Choroid plexus epithelial cell (primary cell): ENCODE measurements around a stretch of chr4.

- RRBS: no CpG with 5 or more reads among the region's 8 CpGs
Measured at GRCh38 chr4:102578815-102579087, 77.6 kb downstream of the NFKB1 start.

GRCh38 chr4:102584488-102585221 lies 83.5 kb downstream of the NFKB1 start:
- RRBS: no CpG with 5 or more reads among the region's 8 CpGs

DNA sequence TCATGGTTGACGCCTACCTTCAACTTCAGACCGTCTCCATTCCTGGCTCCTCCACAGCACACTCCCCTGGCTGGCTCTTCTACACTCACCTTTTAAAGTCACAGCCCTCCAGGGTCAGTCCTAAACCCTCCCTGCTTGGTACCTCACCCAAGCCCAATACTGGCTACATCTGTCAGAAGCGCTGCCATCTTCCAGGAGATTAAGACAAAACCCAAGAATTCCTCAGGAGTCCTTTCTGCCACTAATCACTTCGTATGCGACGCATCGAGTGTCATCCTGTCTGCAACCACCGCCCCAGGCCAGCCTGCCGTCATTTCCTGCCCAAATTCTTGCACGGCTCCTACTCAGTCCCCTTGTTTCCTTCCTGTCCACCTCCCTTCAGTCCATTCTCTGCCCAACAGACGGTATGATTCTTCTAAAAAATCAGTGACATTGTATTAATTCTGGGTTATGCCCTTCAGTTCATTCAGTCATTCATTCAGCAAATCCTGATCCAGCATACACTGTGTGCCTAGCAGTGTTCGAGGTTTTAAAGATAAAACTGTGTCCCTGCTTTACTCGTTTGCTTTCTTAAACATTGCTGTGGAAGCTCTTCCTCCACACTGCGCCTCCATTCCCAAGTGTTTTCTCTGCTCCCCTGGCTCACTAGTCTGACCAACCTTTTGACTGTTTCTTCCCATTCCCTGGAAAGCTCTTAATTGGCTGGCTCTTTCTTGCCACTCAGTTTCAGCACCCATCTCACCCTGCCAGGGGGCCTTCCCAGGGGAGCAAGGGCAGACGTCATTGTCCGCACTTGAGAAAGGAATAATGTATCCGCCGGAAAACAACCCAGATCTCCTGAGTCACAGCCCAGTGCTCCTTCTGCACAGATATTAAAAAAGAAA lies 113.8 kb downstream of the NFKB1 start:
- RRBS: no CpG with 5 or more reads among the region's 18 CpGs

- RRBS: no CpG with 5 or more reads among the region's 6 CpGs
Measured at GRCh38 chr4:102790735-102791052, 29.9 kb upstream of the MANBA start.

GRCh38 chr4:102793753-102794449 lies 33.1 kb upstream of the MANBA start:
- RRBS: no CpG with 5 or more reads among the region's 7 CpGs

DNA sequence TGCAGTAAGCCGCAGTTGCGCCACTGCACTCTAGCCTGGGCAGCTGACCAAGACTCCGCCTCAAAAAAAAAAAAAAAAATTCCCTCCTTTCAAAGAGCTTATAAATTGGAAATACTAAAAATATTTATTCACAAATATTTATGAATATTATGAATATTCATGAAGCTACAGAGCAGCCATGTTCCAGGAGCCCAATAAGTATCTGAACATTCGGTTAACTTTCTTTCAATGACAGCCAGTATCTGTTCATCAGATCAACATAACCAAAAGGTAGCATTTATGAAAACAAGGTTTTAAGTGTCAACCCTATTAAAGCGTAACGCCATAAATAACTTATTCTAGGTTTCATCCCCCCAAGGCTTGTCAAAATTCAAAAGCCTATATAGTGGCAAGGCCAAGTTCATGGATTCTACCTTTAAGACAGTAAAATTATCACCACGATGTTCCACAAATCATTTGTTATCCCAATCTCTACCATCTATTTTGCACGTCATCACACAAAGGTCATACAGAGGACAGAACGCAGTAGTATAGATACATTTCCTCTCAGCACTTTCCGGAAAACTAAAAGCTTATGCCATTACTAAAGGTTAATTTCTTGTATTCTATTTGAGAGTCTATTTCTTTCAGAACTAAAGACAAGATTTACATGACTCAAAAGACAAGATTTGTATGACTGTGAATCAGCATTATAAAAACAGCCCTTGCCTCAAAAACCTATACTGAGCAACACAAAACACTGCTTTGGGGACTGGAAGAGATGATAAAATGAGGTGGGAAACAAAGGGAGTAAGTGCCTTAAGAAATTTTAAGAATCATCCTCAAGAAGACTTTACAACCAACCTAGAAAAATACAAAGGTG lies 7.9 kb downstream of the UBE2D3 start:
- RRBS: no CpG with 5 or more reads among the region's 10 CpGs

GRCh38 chr4:102869861-102870237 lies 1.1 kb downstream of the CISD2 start:
- RRBS: no CpG with 5 or more reads among the region's 7 CpGs

GRCh38 chr4:103099170-103099429 lies 534 bp downstream of the BDH2 start:
- RRBS: no CpG with 5 or more reads among the region's 3 CpGs

DNA sequence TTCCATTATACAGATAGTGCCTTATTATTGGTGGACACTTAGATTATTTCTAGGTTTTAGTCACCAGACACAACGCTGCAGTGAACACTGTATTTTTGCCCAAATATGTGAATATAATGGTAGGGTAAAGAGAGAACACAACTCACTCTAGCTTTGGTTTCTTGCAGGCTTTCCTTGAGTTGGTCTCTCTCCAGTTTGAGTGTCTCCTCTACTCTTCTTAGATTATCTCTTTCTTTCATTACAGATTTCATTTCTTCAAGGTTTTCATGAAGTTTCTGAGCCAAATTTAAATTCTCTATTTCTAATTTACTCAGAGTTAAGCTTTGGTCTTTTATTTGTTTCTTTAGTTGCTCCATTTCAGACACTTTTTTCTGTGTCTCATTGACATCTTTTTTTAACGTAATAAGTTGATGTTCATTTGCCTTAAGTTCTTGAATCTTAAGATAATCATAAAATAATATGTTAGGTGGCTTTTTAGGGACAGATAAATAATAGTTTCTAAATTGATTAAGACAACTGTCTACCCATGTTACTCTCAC lies 41.1 kb upstream of the BDH2 start:
- RRBS: no CpG with 5 or more reads among the region's 2 CpGs

- RRBS: no CpG with 5 or more reads among the region's 8 CpGs
Measured at GRCh38 chr4:104425006-104425522, 69.6 kb downstream of the CXXC4 start.

DNA sequence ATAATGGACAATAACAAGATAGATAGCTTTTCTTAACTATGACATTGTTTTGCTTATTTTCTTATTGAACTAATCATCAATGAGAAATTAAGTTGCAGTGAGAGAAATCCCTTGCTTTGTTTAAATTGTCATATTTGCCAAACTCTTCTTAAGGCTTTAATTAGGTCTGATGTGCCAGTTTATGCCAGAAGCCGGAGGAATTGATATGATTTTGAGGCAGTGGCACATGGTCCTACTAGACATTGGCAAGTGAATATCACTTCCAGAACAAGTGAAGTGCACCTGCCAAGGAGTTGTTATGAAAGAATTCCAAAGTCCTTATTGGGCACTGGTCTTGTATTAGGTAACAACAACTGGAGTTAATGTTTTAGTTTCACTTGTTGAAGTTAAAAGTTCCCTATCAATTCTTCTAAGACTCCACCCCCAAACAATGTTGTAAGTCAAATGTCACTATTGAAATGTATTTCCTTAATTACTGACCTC lies 3.0 kb downstream of the TET2 start:
- RRBS: no CpG with 5 or more reads among the region's 1 CpG

DNA sequence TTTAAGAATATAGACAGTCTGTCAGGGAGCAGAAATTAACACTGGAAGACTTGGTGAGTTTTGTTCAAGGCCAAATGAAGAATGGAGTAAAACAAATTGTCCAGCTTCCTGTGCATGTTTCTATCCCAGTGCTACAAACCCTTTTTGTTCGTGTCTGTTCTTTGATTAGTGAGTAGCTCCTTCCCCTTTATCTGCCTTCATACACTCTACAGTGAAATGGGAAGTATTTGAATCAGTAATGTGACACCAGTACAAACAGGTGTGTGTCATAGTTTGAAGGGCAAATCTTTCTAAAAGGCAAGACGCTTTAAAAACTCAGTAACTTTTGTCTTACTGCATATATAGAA lies 5.8 kb downstream of the ARHGEF38 start:
- RRBS: no CpG with 5 or more reads among the region's 2 CpGs

DNA sequence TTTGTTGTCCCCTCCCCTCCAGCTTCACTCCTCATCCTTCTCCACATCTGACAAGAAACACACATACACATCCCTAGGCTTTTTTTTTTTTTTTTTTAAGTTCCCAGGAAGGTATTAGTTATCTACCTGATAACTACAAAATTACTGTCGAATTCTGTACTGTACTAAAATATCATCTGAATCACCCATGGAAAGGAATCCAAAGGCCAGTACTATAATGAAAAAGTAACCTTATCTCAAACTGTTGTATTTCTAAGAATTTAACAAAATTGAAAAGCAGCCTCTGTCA lies 7.4 kb downstream of the INTS12 start:
- RRBS: no CpG with 5 or more reads among the region's 1 CpG

GRCh38 chr4:105897228-105897821 lies 2.1 kb downstream of the NPNT start:
- RRBS: no CpG with 5 or more reads among the region's 2 CpGs

GRCh38 chr4:105940465-105940811 lies 45.2 kb downstream of the NPNT start:
- RRBS: no CpG with 5 or more reads among the region's 3 CpGs

DNA sequence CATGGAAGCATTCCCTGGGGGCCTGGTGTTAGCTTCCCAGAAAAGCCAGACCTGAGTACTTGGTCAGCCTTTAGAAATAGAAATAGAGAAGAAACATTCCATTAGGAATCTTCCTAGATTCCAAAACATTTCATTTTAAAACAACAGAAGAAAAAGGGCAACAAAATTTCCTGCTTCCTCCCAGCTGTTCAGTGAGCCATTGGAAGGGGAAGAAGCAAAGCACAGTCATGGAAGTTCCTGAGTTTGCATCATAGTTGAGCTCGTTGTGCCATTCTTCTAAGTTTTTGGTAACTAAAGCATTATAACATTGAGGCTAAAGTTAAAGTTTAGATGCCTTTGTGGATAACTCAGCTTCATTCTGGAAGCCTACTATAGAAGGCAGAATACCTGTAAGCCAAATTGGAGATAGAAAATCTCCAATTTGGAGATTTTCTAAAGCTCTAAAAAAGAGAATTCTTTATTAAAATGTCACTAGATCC lies 83.6 kb downstream of the NPNT start:
- RRBS: no CpG with 5 or more reads among the region's 1 CpG

DNA sequence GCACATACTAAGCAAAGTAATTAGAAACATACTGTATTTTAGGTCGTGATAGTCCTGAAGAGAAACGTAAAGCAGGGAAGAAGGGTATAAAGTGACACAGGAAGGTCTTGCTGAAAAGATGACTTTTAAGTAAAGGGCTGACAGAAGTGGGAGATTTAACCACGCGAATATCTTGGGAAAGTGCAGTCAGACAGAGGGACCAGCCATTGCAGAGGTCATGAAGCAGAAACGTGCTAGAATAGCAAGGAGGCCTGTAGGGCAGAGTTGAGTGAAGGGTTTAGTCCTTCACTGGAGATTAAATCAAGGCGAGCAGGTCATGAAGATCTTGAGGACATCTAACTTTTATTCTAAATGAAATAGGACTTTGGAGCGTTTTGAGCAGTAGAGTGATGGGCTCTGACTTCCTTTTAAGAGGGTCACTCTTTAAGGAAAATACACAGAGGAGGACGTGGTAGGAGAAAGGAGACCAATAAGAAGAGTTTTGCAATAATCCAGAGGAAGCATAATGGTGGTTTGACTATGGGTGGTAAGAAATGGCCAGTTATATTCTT lies 775 bp downstream of the AIMP1 start:
- RRBS: no CpG with 5 or more reads among the region's 8 CpGs

DNA sequence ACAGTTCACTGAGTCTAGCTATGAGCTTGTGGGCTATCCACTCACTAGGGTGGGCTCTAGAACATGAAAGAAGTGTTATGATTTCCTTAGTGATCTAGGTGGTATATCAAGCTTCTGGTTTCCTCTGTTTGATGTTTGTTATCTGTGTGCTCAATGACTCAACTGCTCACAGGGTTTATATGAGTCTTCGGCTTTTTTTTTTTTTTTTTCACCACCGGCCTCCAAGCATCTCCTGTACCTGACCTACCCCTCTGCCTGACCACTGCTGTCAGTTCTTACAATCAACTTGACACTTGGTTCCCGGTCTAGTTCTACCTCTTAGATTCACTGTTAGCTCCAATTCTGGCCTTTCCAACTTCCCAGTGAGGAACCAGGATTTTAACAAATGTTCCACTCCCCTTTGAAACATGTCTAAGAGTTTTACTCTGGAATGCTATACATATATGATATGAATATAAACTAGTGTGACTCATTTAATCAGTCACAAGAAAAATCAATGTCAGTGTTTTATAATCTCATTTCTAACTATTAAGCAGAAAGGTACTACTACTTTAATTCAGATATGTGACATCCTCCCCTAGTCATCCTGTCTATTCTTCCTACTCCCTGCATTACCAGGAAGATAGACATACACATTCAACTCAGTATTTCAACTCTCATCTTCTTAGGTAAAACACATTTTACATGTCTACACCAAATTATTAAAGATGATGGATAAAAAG lies 102.9 kb downstream of the PAPSS1 start:
- RRBS: 69% methylated on average over 2 of the region's 3 CpGs

DNA sequence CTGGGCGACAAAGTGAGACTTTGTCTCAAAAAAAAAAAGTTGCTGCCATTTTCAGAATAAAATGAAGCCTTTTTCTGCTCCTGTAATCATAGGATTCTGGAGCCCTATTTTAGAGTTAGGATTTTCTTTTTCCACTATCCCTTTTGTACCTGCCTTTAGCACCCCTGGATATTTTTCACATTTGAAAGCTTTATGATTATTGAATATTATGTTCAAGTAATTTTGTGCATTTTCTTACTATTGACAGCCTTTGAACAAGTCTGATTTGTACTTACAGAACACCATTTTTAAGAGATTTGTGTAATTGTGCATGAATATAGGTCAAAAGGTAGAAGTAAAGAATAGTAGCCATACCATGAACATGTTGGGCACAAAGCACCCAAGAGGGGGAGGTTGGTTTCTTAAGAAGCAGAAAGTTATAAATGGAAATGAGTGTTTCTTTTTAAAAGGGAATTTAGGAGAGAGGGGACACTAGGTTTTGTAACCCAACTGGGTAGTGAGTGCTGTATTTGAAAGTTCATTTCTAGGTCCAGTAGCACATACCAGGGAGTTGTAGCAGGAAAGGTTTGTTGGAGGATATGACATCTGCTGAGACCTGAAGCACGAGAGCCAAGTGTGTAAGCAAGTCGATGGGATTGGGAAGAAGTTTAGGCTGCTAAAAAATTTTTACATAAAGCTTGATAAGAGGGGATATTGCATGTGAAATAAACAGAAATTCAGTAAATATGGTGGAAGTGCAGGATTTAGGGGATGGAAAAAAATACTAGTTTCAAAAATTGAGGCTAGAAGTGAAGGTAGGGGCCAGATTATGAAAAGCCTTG lies 44.2 kb downstream of the SGMS2 start:
- RRBS: no CpG with 5 or more reads among the region's 3 CpGs